Metastatic Liver Carcinoma in the Adrenal Gland (tissue), 2 donors: ENCODE data around the gene COX7A2L.

DNA sequence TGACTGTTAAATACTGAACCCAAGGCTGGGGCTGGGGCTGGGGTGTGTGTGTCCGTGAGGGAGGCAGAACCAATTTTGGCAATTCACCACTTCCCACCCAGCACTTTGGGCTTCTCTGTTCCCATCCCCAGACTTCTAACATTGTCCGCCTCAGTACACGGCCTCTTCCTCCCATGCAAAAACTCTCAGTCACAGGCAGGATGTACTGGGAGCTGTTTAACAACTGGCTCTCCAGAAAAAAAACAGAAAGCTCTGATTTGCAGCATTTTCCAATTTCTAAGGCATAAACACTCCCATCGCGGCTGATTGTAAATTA is 73.0 kb upstream of the MAP4K3 start:
- PRO-cap, 2 experiments: no peak in any of the 2 experiments

DNA sequence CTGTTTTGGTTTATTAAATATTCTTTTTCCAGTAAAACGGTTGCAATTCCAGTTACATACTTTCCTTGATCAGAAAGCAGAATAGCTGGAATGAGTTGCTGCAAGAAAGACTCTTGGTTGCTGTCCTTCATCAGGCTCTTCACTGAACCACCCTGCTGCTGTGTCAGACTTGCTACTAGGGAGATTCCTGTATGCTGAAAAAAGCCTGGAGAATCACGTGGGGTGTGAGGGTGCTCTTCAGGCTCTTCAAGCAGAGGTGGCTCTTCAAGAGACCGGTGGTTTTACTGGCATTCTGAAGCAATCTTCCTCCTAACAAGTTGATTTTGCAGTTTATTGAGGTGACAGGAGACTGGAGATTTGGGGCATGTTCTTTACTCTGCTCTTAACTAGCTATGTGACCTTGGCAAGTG is 14.0 kb downstream of the TMEM178A start:
- PRO-cap, 2 experiments: no peak in any of the 2 experiments

- PRO-cap, 2 experiments: no peak in any of the 2 experiments
Observed at GRCh38 chr2:40237053-40237580, 214.8 kb downstream of the SLC8A1 start.

GRCh38 chr2:40394454-40395211 is 57.3 kb downstream of the SLC8A1 start:
- PRO-cap, 2 experiments: no peak in any of the 2 experiments

GRCh38 chr2:41931912-41932841 is 115.6 kb upstream of the PKDCC start:
- PRO-cap, 2 experiments: no peak in any of the 2 experiments

GRCh38 chr2:41938026-41938930 is 109.5 kb upstream of the PKDCC start:
- PRO-cap, 2 experiments: no peak in any of the 2 experiments

- PRO-cap, 2 experiments: no peak in any of the 2 experiments
Observed at GRCh38 chr2:41948246-41949117, 99.3 kb upstream of the PKDCC start.

DNA sequence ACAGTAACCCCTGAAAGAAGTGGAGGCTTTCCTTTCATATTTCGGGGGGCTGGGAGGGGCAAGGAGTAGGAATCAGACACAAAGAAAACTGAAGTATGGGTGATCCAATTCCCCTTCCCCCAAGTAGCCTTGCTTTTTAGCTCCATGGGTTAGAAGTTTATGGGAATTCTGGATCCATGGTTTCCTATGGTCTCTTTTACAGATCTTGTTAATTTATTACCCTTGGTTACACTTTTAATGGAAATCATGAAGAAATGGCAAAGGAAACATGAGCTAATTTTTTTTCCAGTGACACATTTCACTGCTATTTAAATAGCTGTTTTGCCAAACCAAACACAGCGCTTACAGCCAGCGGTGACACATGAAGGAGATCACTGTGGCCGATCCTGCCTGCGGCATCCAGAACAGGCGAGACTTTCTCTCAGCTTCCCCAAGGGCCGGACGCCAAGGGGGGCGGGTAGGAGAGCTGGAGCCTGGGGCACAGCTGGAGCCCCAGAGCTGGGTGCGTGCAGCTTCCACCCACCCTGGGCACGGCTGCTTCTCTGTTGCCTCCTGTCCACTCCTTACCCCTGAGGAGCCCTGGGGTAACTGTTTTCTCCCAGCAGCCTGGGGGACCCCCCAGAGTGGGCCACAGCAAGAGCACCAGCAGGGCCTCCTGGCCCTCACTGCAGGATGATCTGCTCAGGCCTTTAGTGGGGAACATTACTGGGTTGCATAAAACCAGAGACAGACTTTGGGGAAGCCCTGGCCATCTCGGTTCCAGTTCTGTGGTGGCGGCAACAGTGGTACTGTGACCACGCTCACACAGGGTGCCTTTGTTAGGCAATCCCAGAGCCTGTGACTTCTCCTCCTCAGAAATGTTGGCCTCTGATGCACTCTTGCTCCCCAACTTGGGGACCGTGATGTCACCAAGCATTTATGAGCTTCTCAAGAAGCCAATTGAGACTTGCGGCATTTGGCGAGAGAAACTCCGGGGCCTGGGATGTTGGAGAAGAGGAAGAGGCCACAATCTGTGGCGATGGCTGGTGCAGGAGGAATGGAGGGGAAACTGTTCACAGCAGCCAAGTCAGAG is 81.2 kb upstream of the PKDCC start:
- PRO-cap, 2 experiments: no peak in any of the 2 experiments

GRCh38 chr2:42060649-42060955 is 12.8 kb downstream of the PKDCC start:
- PRO-cap, 2 experiments: no peak in any of the 2 experiments

DNA sequence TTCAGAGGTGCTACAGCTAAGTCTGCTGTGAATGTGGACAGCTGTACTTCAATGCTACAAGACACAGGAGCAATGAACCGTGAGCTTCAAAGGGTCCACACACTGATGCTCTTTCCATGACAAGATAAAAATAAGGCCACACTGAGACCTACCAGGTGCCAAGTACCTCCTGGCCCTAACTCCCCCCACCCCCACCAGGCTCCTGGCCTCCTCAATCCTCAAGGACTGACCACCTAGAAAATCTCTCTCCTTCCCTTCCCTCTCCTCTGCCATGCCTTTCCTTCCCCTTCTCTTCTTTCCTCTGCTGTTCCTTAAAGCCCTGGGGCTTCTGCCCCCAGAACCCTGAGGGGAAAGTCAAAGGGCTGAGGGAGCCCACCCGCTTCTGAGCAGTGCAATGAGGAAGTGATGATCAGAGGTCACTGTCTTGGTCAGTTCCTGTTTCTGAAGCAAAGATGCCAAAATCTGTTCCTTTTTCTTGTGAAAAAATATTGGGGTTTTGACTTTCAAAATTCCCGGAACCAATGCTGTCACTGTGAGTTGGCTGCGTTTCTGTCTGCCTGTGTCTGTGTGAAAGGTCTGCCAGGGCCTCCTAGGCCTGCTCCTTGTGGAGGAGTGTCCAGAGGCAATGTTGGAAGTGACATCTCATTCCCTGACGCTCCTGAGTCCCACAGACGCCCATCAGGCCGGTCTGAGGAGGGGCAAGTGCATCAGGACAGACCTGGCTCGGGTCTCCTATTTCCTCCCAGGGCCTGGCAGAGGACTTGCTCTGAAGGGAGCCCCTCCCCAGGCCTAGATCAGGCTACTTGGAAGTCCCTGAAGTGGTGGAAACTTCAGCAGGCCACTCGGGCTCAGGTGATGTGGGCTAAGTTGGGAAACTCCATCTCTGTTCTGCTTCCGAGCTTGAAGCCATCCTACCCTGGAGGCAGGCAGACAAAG is 50.7 kb downstream of the PKDCC start:
- PRO-cap, 2 experiments: no peak in any of the 2 experiments

- PRO-cap, 2 experiments: no peak in any of the 2 experiments
Observed at GRCh38 chr2:42102639-42103266, 54.9 kb downstream of the PKDCC start.

- PRO-cap, 2 experiments: no peak in any of the 2 experiments
Observed at GRCh38 chr2:42169959-42170596, 925 bp downstream of the EML4 start.

DNA sequence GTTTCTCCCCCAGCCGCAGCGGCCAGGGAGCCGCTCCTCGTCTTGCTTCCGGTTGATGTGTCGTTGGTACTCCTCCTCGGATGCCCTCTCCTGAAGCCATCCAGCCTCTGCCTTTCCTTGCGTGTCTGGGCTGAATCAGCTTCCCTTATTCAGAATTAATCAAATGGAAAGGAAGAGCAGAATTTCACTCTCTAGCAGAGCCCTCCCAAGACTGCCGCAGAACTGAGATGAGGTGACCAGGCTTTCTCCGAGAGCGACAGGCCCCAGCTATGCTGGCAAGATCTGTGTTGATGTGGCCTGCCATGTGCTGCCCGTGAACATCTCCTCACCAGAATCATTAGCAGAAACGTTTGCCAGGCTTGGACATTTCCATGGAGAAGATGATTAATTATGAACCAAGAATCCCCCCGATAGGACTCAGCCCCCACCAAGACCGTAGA is 22.8 kb downstream of the COX7A2L start:
- PRO-cap, 2 experiments: no peak in any of the 2 experiments

- PRO-cap, 2 experiments: peak in 2 of 2 experiments; most common plus-strand start chr2:42361661 (in 2); most common minus-strand start chr2:42361027 (in 2)
Observed at GRCh38 chr2:42360815-42361902, at the start of gene COX7A2L. Gene COX7A2L (minus strand): TSS chr2:42361217.

DNA sequence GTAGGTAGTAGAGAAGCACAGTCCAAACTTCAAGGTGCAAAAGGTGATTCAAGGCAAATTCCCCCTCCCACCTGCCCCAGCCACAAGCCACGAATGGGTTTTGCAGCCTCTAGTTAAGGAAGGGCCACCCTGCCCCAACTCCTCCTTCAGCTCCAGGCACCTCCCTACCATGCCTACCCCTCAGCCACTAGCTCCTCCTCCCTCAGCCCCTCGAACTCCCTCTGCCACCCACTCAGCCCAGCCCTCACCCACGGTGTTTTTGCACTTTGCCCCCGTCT is 4.6 kb downstream of the HAAO start:
- PRO-cap, 2 experiments: no peak in any of the 2 experiments

DNA sequence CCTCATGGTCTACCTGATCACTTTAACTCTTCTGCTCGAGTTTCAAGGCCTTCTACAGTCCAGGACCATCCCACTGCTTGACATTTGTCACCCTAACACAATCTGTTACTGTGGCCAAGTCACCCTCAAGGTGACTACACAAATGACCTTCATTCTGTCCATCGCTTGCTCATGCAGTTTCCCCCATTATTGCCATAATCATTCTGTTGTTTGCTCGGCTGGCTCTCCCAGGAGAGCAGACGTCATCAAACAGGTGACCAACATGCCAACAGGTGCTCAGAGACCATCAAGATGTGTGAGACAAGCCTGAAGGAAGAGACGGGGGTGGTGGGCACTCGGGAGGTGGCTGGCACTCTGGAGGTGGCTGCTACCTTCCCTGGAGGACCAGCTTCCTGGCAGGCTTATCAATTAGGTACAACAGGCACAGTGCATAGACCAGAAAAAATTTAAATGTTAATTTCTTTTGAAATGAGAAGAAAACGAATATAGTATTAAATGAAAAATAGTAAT is 16.7 kb upstream of the HAAO start:
- PRO-cap, 2 experiments: peak in 2 of 2 experiments; most common plus-strand start position 298 of the sequence (in 2); most common minus-strand start position 205 of the sequence (in 1)

DNA sequence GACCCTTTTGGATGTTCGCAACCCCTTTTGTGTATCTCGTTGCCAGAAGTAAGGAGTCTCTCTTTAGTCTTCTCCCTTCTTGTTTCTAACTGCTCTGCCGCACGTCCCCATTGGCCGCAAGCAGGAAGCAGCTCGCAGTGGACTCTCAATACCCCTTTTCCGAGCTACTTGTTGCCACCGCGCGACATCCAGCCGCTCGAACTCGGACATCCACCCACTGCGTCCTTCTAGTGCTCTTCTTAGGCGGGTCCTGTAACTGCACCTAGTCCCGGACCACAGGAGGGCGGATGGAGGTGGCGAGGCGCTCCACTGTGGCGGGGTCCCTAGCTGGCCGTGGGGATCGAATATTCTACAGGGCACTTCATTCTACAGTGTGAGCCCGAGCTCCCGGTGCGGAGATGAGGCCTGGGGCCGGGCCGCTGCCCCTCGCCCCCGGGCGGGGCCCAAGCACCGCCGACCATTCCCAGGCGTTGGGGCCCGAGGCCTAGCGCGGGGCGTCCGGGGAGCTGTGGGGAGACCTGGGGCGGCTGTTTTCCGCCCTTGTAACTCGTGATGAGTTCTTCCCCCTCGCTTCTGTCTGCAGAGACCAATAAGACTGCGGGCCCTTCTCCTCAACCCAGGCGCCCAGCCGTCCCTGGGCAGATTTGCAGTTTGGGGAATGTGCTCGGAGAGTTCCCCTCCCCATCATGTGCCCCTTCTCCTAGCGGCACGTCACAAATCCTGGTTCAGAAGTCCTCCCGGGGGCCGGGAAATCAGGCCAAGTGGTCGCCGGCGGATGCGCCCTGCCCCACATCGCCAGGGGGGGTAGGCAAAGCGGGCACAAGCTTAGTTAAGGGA is 18.5 kb upstream of the HAAO start:
- PRO-cap, 2 experiments: peak in 1 of 2 experiments; most common plus-strand start position 728 of the sequence (in 1); most common minus-strand start position 646 of the sequence (in 1)

- PRO-cap, 2 experiments: no peak in any of the 2 experiments
Observed at GRCh38 chr2:42924485-42925279, 132.3 kb upstream of the HAAO start.

DNA sequence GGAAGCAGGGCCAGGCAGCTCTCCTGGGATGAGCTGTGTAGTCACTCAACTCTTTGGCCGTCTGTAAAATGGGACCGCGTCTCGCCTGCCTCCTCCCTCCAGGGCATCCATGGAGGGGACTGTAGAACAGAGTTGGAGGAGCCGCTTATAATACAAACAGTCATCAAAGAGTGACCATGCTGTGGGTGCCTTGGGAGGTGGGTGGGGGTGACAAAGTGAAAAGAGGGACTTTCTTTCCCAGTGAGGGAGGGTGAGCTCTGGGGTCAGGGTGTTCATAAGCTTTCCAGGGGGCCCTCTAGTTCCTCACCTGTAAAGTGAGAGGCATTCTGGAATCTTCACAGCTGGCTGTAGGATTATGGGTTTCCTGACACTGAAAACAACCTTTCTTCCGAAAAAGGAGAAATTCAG is 169.7 kb upstream of the HAAO start:
- PRO-cap, 2 experiments: no peak in any of the 2 experiments

DNA sequence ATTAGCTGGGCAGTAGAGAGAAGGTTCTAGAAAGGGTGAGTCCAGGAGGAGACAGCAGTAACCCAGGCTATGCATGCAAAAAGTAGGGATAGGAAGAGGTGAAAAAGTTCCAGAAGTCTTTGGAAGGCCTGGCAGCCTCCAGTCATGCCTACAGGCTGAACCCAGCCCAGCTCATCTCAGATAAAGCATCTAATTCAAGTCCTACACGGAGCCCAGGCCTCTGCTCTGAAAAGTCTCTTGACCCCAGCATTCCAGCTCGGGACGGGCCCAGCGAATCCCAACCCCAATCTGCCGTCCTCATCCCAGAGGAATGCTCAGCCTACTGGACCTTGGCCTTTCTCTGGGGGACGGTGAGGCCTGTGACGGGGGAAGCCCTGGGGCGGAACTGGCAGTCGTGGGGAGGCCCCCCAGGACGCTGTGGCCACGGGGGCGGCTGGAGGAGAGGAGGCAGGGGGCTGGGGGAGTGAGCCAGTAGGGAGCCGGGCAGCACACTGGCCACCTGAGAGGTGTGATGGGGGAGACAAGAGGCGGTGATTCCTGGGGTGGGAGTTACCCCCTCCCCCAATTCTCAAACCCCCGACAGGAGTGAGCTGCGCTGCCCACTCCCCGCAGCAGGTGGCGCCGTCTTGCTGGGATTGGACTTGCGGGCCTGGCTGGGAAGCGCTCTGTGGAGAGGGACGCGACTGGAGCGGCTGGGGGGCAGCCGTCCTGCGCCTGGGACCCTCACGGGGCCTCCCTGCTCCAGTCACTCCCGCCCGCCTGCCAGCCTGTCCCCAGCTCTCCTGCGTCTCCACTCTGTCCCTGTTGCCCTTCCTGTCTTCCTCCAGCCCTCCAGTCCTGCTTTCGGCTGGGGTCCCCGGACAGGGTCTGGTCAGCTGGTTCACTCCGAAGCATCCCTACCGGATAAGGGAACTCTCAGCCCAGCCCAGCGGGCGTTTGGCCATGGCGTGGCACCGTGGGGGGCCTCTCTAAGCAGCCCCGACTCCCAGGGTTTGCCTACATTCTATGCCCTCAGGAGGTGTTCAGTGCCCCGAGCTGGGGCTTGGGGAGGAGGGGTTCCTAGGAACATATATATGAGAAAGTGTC is 182.6 kb upstream of the HAAO start:
- PRO-cap, 2 experiments: no peak in any of the 2 experiments